Umbilical cord (tissue), 2 donors: ENCODE measurements around the genes CMTM6, CLASP2 and STAC.

- RAMPAGE, long total RNA, result no peak
Measured at GRCh38 chr3:32467594-32468322, 34.9 kb downstream of the CMTM6 start.

DNA sequence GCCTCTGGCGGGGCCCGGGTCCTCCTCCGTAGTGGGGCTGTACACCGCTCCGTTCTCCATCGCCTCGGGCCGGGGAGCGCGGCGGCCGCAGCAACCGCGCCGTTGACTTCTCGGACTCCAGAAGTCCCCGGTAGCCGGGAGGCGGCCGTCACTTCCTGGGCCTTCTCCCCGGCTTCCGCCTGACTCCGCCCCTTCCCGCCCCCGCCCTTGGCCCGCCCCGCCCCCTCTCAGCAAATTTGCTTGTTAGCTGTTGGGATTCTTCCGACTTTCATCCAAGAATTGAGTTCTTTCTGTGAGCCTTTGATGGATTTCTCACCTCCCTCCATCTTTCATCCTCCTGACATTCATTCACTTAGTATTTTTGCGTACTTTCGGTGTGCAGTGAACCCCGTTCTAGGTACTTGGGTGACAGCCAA, at the start of gene CMTM6:
Gene CMTM6, minus strand, starts transcription at position 167 of the 416 bp plus-strand sequence.
- RAMPAGE, long total RNA, result start-site peak on the minus strand centred at position 131 of the sequence, 25 bp wide, 121 and 116 reads in 2 replicates

- RAMPAGE, long total RNA, result no peak
Measured at GRCh38 chr3:33093175-33094004, 3.6 kb downstream of the GLB1 start.

- RAMPAGE, long total RNA, result no peak
Measured at GRCh38 chr3:33096052-33096362, 939 bp downstream of the GLB1 start.

DNA sequence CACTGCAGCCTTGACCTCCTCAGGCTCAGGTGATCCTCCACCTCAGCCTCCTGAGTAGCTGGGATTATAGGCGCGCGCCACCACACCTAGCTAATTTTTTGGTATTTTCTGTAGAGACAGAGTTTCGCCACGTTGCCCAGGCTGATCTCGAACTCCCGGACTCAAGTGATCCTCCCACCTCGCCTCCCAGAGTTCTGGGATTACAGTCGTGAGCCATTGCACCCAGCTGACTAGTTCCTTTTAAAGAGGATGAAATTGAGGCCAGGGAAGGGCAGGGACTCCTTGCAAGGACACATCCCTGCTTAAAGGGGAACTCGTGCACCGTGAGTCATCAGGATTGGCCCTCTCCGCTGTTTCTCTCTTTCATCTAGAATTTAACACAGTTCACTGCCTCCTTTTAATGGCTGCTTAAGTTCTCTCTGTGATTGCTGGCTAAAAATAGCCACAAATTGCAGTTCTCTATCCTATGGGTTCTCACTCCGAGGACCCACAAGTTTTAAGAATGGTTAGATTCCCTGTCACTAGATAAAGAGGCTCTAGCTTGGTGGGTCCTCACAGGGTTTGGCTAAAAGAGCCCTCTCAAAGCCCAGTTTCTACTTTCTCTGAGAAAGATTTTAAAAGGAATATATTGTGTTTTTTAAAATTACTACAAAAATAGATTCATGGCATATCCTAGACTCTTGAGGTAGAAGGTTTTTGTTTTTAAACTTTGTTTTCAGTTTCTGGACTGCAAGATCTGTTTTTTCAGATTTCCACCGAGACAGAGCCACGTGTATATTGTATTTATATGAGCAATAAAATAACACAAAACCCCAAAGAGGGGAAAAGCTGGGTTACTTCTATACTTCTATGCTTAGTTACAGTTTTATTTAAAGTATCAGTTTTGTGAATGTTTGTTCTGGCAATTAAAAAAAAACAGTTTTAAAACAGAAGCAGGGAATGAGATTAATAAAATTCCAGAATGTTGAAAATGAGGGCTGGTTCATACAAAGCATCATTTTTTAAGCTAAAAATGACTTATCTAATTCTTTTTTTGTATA, 1.5 kb downstream of the CRTAP start:
- RAMPAGE, long total RNA, result no peak

DNA sequence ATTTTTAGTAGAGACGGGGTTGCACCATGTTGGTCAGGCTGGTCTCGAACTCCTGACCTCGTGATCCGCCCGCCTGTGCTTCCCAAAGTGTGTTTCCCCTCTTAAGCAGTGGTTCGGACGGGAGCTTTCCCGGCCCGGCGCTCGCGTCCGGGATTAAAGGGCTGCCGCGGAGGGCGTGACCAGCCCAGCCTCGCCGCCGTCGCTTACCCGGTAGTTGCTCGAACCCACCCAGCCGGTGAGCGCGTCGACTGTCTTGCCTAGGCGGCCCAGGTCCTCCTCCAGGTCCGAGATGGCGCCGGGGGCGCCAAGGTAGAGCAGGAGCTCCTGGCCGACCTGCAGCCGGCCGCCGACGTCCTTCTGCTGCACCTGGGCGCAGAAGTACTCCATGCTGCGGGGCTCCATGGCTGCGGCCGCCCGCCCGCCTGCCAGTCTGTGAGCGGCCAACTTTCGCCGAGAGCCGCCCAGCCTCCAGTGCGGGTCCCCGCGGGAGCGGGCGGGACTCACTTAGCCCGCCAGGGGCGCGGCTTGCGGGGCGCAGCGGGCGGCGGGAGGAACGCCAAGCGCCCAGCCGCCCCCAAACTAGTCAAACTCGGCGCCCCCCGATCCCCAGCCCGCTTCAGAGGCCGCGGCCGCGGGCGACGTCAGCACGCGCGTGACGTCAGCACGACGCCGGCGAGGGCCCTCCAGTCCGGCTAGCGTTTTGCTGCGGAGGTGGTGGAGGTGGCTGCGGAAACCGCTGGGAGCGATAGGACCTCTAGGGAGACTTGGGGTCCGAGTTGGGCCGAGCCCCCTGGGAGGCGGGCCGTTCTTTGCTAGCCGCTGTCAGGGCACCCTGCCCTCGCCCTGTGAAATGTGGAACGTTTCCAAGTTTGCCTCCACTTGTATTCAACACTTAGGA, at the start of gene CLASP2:
Gene CLASP2, minus strand, starts transcription at position 654 of the 898 bp plus-strand sequence.
- RAMPAGE, long total RNA, result no peak

GRCh38 chr3:33868661-33869257, 70.3 kb downstream of the PDCD6IP start:
- RAMPAGE, long total RNA, result no peak

- RAMPAGE, long total RNA, result no peak
Measured at GRCh38 chr3:34418908-34419223, 620.4 kb downstream of the PDCD6IP start.

GRCh38 chr3:35760010-35760705, 120.8 kb downstream of the ARPP21 start:
- RAMPAGE, long total RNA, result no peak

GRCh38 chr3:36379852-36380797, at the start of gene STAC:
Gene STAC (plus strand): TSS chr3:36380504.
- RAMPAGE, long total RNA, result start-site peak on the plus strand at chr3:36380461-36380563, 7 and 27 reads in 2 replicates

GRCh38 chr3:36453709-36454232, 73.5 kb downstream of the STAC start:
- RAMPAGE, long total RNA, result no peak

- RAMPAGE, long total RNA, result no peak
Measured at GRCh38 chr3:36942555-36943179, 2.2 kb downstream of the TRANK1 start.

GRCh38 chr3:37244430-37244666, 1.3 kb downstream of the GOLGA4 start:
- RAMPAGE, long total RNA, result no peak

GRCh38 chr3:37275471-37275686, 32.3 kb downstream of the GOLGA4 start:
- RAMPAGE, long total RNA, result no peak

DNA sequence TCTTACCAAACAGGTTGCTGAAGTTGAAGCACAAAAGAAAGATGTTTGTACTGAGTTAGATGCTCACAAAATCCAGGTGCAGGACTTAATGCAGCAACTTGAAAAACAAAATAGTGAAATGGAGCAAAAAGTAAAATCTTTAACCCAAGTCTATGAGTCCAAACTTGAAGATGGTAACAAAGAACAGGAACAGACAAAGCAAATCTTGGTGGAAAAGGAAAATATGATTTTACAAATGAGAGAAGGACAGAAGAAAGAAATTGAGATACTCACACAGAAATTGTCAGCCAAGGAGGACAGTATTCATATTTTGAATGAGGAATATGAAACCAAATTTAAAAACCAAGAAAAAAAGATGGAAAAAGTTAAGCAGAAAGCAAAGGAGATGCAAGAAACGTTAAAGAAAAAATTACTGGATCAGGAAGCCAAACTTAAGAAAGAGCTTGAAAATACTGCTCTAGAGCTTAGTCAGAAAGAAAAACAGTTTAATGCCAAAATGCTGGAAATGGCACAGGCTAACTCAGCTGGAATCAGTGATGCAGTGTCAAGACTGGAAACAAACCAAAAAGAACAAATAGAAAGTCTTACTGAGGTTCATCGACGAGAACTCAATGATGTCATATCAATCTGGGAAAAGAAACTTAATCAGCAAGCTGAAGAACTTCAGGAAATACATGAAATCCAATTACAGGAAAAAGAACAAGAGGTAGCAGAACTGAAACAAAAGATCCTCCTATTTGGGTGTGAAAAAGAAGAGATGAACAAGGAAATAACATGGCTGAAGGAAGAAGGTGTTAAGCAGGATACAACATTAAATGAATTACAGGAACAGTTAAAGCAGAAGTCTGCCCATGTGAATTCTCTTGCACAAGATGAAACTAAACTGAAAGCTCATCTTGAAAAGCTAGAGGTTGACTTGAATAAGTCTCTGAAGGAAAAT, 81.6 kb downstream of the GOLGA4 start:
- RAMPAGE, long total RNA, result no peak

DNA sequence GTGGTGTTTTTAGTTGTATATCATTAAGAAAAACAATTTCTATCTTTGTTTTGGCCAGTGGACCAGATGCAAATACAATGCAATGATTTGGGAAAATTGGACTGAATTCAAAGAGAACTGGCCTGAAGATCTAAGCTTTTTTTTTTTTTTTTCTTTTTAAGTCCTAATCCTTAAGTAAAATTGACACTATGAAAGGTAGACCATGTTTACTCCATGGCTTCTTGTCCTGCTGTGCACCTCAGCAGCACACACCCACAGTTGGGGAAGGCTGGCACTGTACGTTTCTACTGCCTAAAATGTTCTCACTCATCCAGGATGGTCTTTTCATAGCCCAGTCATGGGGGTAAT, 92.5 kb downstream of the GOLGA4 start:
- RAMPAGE, long total RNA, result no peak

DNA sequence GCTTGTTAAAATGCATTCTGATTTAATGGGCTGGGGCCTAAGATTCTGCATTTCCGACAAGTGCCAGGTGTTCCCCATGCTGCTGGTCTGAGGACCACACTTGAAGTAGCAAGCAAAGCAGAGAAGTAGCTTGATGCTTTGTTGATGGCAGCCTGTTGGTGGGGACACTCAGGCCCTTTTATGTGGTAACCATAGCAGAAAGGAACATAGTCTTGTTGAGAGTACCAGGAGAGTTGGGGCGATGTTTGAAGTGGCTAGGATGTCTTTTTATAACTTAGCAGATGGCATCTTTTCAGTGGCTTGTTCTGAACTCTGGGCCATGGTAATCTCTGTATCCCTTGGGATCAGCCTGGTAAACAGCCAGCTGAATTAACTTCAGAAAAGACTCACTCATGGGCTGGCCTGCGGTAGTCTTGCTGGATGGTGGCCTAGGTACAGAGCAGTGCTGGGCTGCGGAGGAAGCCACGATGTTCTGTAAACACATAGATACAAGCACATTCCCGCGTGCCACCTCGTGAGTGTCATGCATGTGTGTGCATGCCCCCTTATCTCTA, 14.8 kb downstream of the ITGA9 start:
- RAMPAGE, long total RNA, result no peak

DNA sequence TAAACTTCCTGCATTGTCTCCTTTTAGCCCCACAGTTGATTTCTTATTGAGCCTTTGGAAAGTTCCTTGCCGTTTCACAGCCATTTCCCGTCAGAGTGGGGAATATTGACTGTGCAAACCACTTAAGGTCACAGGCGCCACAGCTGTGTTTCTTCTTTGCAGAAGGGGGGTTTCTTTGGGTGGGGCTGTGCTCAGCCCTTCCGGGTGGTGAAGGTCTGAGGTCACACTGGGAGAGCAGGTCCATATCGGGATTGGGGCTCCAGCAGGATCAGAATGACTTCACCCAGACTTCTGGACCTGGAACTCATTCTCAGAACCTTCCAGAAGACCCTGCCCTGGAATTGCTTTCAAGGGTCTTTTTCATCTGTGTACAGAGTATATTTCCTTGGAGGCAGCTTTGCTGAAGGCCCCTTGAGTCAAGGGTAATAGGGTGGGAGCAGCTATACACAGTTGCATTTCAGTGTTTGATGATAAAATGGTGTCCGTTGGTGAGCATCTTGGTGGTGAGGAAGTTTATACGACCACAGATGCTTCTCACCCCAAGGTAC, 122.7 kb downstream of the ITGA9 start:
- RAMPAGE, long total RNA, result no peak

GRCh38 chr3:37595202-37595783, 143.4 kb downstream of the ITGA9 start:
- RAMPAGE, long total RNA, result no peak

DNA sequence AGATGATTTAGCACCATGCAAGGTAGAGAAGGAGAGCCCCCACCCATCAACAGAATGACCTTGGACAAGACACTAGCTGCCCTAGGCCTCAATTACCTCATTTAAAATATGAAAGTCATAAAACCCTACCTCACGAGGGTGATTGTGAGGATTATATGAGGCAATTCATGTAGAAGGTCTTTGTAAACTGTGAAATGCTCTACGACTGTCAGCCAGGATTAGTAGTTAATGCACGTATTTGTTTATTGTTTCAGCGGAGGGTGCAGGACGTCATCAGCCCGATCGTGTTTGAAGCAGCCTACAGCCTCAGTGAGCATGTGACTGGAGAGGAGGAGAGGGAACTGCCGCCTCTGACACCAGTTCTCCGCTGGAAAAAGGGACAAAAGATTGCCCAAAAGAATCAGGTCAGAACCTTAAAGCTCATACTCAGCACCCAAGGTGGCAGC, 177.0 kb downstream of the ITGA9 start:
- RAMPAGE, long total RNA, result no peak